Frontal cortex (tissue), 2 donors: ENCODE data around the genes NPIPB4 and VWA3A.

DNA sequence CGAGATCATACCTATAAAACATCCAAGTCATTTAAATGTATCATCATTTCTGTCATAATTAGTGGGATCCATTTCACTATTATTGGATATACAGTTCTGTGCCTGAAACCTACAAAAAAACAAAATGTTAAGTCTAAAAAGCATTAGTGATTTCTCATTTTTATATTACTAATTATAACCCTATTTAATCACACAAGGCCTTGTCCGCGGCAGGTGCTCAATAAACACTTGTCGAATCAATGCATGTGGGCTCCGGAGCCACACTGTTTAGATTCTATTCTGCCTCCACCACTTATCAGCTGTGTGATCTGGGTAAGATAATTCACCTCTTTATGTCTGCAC lies at the start of gene NPIPB4:
NPIPB4 (minus strand) TSS at position 109 of the 342 bp plus-strand sequence.
- RAMPAGE, long total RNA, result no peak

DNA sequence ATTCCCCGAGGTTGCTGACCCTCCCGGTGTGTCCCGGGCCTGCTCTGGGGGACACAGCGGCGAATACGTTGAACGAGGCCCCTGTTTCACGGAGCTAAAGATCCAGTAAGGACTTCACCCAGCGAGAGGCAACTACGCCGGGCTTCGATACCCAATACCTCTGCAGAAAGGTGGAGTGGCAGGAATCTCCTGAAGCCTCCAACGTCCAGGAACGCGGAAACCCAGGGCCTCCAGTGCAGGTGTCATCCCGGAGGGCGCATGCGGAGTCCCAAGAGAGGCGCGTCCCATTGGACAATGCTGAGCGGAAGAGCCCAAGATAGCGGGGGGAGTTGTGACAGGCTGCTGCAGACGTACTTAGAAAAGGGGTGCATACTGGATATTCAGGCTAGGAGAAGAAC lies 391 bp upstream of the UQCRC2 start:
- RAMPAGE, long total RNA, result no peak

DNA sequence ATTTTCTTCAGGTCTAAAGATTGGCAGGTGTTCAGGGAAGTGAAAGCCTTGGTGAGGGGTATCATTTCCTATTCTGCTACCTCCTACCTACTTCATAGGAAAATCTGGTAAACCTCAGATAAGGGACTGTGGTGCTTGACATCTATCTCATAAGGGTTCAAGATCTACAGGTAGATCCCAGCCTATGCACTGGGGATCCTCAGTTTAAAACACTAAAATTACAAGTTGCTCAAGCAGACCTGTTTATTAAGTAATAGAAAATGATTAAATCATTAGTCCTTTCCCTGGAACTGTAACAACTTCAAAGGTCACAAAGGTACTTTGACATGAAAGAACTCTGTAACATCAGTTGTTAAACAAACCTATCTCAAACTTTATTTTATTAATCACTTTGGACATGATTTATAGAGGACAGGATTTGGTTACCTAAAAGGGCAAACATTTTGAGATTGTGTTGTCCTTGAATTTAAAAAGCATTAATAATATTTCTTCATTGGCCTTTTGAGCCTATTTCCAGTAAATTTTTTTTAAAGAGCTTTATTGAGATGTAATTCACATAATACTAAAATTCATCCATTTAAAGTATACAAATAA lies 6.6 kb downstream of the MOSMO start:
- RAMPAGE, long total RNA, result no peak

GRCh38 chr16:22091666-22092913 lies at the start of gene VWA3A:
Gene VWA3A (plus strand): TSS chr16:22092541.
- RAMPAGE, long total RNA, result no peak

GRCh38 chr16:22234834-22235037 lies 28.7 kb downstream of the EEF2K start:
- RAMPAGE, long total RNA, result no peak

DNA sequence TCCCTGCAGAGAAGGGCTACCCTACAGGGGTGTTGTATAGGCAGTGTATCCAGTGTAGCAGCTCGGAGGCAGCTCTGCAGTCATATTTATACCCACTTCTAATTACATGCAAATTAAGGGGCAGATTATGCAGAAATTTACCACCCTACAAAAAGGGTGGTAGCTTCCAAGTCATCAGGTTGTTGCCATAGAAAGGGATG lies 98.5 kb downstream of the HS3ST2 start:
- RAMPAGE, long total RNA, result no peak

DNA sequence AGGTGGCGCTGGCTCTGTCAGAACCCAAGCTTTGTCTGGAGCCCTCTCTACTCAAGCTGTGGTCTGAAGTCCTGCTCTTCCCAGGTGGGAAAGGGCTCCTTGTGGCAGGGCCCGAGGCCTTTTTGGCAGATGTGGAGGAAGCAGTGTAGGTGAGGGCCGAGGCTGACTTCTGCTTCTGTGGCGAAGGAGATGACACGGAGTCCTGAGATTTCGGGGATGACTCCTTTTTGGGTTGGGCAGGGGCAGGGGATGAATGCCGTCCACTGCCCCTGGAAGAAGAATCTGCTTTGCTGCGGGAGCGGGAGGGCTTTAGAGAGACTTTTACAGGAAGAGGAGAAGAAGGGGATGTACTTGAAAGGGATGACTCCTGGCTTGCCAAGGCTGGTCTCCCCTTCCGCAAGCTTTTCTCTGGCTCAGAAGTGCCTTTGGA lies 80.6 kb downstream of the USP31 start:
- RAMPAGE, long total RNA, result no peak

DNA sequence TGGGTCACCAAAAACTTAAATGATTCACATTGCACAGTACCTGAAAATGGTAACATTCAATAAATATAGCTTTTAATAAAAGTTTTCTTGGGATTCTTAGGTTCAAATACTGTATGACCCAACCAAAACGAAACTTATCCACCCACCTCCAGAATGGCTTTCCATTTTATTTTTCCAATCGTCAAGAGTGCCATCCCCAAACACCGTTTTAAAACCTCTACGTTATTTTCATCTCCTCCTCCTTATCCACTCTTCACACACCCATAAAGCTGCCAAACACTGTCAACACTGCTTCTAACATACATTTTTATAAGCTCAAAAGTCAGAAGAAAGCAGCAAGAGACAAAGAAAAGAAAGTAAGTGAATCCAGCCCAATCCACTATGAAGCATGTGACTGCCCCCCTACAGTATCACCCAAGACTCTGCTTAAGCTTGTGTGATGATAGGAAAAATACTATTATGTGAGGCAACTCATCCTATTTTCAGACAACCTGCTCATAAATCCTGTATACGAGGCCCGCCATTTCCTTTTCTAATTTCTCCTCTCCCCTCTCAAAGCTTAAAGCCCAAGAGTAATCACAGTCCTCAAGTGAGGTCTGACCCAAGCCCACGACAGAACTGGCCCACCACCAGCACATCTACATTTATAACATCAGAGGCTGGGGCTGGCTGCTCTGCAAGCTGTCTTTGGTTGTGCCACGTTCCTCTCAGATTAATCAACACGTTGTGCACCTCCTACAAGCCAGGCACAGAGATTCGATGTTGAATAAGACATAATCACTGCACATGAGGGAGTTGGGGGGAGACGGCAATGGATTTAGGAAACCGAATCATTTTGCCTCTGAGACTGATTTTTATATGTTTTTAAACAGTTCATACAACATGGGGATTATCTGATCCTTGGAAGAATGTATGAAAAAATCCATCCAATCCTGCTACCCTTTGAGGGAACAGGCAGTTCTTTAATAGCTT lies 16.3 kb downstream of the USP31 start:
- RAMPAGE, long total RNA, result no peak

GRCh38 chr16:23486353-23487035 lies 23.8 kb downstream of the GGA2 start:
- RAMPAGE, long total RNA, result no peak

DNA sequence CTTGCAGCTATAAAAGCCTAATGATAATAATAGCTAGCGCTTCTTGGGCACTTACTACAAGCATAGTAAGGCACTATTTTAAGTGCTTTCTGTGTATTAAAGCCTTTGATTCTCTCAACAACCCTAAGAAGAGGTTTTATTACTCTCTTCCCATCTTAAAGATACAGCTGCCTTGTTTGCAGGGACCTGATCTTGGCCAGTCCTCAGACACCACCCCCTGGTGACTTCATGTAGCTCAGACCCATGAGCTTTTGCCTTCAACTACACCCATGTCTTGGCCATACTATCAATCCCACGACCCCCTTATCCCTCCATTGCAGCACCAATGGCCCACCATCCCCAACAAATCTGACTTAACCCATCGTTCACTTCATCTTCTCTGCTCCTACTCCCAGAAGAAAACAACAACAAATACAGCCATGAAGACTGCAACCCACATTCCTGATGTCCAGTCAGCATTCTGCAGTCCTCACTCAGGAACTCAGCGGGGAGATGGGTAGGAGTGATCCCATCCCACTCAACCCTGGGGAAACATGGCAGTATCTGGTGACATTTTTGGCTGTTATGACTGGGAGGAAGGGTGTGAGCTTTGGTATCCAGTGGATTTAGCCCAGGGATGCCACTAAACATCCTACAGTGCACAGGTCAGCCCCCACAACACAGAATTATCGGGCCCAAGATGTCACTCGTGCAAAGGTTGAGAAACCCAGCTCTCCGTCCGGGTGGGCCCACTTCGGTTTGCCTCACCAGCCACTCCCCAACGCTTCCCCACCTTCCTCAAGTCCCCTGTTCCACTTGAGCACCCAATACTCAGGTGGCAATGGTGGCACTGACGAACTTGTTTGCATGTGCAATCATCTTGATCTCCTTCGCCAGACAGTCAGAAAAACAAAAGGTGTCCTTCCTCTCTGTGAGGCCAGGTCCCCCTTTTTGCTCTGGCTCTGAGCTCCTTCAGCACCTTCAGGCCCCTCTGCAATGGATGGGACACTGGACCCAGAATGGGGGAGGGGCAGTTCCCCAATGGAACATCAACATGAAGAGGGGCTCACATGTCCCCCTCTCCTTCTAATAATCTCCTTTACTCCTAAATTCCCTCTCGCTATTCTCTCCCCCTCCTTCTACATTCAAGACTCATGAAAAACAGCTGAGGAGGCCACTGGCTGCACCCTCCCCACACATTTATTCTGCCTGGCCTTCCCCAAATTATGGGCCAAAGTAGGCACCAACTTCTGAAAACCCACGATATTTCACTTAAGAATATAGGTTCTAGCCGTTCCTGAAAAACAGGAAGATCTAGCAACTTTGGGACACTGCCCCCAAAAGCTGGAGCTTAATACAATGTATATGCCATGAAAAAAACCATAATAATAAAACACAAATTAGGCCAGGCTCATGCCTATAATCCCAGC lies 3.8 kb downstream of the GGA2 start:
- RAMPAGE, long total RNA, result no peak

DNA sequence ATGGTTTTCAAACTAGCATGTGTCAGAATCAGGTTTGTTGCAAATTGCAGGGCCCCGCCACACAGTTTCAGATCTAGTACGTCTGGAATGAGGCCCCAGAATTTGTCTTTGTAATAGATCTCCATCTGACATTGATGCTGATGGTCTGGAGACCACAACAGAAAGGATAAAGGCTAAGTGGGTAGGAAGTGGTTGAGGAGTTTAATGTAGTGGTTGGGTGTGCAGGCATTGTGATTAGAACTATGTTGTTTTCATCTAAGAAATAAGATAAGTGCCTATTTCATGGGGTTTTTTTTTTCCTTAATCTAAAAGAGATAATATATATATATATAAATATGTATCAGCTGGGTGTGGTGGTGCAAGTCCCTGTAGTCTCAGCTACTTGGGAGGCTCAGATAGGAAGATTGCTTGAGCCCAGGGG lies 4.5 kb upstream of the GGA2 start:
- RAMPAGE, long total RNA, result no peak

DNA sequence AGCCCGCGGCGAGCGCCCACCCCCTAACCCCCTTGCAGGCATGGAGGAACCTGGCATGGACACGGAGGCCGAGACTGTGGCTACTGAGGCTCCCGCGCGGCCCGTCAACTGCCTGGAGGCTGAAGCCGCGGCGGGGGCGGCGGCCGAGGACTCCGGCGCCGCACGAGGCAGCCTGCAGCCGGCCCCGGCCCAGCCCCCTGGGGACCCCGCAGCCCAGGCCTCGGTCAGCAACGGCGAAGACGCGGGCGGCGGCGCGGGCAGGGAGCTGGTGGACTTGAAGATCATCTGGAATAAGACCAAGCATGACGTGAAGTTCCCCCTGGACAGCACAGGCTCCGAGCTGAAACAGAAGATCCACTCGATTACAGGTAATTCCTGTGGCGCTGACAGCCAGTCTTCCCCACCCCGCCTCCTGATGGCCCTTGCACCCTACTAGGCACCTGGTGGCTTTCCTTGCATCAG lies 416 bp downstream of the UBFD1 start:
- RAMPAGE, long total RNA, result no peak

DNA sequence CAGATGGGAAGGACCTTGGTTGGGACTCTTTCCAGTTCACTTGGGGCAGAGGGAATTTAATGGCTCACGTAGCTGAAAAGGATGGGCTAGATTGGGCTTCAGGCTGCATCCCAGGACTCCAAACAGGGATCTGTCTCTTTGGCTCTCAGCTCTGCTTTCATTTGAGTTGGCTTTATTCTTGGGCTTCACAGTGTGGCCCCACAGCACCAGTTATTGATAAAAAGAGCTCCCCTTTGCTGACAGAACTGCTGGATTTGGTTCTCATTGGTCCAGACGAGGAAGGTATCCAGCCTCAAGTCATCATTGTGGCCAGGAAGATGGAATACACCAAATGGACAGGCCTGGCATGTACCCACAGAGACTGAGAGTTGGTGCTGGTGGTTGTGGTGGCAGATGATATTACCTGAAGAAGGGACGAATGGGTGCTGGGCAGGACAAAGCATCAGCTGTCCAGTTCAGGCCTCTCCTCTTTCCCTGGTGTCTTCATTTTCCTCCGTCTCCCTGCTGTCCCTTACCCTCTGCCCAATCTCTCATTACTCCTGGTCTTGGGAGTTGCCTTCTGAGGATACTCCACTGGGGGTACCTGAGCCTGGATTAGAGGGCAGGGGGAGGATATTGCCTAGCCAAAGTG lies 9.4 kb upstream of the PLK1 start:
- RAMPAGE, long total RNA, result no peak

- RAMPAGE, long total RNA, result no peak
These were observed 4.5 kb downstream of the PRKCB start for GRCh38 chr16:23840168-23840801.

- RAMPAGE, long total RNA, result no peak
These were observed 18.0 kb downstream of the RBBP6 start for GRCh38 chr16:24557145-24557984.

DNA sequence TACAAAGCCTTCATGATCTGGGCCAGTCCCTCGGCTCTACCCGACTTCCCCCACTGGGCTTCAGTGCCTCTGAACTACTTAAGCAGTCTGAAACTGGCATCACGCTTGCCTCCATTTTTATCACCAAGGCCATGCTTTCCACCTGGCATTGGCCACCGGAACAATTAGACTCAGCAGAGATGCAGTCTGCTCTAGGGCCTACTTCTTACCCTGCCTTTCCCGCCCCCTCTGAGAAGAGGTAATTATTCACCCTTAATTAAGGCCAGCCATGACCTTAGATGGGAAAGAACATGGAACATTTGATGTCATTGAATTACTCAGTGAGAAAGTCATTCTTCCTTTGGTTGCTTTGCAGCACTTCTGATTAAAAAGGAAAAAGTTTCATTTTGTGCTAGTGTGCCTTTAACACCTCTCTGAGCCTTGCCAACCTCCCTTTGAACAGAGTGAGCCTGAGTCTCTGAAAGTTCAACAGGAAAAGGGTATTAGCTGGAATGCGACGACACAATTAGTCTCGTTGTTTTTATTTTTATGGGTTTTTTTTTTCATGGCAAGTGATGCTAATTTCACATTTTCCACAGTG lies 60.9 kb upstream of the TNRC6A start:
- RAMPAGE, long total RNA, result no peak

- RAMPAGE, long total RNA, result no peak
These were observed 1.0 kb downstream of the TNRC6A start for GRCh38 chr16:24730541-24730762.

DNA sequence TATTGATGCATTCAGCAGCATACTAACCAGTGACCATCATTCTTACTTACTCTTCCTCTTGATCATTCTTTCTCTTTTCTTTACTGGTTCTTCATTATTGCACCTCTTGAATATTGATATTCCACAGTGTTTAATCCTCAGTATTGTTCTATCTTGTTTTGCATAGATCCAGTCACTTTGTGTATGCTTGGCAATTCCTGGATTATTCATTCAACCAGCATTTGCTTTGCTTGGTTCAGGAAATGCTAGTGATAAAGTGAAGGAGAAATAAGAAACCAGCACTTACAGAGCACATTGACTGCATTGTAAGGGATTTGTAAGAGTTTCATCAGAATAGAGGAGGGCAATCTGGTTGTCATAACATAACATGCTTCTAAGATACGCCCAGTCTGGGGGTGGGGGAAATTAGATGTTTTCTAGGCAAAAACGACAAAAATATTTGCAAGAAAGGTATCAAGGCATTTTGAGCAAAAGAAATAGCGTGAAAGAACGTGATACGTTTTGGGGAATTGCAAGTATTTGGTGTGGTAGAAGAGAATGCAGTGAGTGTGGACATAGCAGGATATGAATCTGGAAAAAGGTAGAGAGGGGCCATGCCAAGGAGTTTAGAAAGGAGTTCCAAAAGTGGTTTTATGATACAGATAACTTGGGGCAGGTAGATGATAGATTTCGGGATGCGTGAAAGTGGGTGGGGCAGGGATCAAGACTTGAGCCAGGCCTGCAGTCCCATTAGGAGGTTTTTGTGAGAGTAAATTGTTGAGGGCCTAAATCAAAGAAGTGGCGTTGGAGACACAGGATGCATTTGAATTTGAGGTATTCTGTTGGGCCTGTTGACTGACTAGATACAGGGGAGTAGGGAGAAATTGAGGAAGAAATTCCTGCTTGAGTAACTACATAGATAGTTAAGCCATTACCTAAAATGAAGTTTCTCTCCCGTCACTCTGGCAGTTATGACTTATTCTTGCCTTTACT lies 40.5 kb downstream of the TNRC6A start:
- RAMPAGE, long total RNA, result no peak

GRCh38 chr16:24954429-24954996 lies 60.7 kb downstream of the ARHGAP17 start:
- RAMPAGE, long total RNA, result no peak

DNA sequence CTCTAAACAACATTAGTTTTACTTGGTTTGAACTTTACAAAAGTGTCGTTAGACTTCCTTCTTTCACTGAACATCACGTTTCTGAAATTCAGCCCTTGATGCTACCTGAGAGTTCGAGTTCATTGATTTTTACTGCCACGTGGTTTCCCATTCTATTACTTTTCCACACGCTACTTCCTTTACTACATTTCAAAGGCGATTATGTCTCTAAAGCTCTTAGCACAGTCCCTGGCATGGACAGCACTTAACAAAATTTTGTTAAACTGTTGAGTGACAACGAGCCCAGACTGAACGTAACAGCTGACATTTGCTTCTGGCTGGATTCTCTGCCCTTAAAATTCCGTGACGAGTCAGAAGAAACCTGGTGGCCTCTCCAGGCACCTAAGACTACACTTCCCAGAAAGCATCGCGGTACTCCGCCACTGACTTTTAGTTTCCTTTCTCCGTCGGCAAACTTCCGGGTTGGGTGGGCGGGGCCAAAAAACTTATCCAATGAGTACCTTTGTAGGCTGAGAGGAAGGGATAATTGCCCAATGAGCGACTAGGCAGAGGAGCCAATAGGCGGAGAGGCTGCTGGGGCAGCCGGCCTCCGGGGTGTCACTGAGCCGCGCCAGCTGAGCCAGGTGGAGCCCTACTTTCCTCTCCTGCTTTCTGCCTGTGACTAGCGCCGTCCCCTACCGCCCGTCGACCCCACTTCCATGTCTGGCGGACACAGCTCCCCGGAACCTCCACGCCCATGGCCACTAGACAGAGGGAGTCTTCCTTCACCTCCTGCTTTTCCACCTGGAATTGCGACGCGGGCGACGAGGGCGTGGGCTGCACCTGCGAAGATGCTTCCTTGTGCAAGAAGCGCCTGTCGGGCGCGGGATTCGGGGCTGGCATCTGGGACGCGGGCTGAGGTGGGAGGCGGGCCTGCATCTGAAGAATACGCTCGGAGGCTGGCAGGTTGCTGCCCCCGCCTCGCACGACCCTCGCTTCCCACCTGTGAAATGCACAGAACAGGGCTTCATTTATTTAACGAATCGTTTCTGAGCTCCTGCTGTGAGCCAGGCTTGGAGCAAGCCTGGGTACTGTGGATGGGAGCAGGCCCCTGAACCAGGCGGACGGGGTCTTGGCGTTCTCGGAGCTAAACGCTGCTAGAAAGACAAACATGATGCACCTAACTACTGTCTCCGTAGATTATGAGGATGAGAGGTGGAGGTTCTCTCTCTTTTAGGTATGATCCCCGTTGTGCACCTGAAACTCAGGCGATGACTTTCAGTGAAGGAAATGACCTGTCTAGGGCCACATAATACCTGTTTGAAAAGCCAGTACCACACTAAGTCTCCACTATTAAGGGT lies 16.4 kb upstream of the ARHGAP17 start:
- RAMPAGE, long total RNA, result no peak